Retinal pigment epithelial cell (primary cell): ENCODE data around the gene SH3GL3.

DNA sequence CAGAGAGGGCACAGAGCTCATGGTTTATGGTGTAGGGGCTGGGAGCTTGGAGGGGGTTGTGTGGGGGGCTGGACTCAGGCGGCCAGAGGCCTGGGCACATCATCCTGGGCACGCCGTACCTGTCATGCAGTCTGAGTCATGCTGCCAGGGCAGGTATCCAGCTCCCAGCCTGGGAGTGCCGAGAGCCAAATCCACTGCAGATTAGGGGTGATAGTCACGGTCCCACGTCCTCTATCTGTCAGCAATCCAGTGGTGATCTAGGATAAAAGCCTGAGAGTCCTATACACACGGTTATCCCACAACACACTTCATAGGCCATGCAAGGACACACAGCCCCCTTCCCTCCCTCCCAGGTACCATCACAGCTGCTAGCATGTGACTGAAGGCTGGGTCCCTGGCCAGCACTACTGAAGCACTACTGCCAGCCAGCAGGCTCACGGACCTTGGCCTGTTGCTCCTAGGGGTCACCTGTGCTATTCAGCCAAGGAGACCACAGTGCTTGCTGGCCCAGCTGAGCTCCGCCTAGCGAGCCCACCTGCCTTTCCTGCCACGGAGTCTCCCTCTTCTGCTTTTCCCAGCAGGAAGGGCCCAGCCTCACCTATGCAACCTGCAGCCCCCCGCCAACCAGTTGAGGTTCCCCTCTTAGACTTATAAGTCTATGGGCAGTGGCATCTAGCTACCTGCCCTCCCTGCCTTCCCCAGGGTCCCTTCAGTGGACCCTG lies 45.9 kb downstream of the GOLGA6L9 start:
- RRBS, result no CpG with 5 or more reads among the region's 12 CpGs

- RRBS, result no CpG with 5 or more reads among the region's 3 CpGs
Measured at GRCh38 chr15:82832001-82832200, 22.5 kb downstream of the WHAMM start.

GRCh38 chr15:82834063-82834581 lies 24.7 kb downstream of the WHAMM start:
- RRBS, result no CpG with 5 or more reads among the region's 9 CpGs

DNA sequence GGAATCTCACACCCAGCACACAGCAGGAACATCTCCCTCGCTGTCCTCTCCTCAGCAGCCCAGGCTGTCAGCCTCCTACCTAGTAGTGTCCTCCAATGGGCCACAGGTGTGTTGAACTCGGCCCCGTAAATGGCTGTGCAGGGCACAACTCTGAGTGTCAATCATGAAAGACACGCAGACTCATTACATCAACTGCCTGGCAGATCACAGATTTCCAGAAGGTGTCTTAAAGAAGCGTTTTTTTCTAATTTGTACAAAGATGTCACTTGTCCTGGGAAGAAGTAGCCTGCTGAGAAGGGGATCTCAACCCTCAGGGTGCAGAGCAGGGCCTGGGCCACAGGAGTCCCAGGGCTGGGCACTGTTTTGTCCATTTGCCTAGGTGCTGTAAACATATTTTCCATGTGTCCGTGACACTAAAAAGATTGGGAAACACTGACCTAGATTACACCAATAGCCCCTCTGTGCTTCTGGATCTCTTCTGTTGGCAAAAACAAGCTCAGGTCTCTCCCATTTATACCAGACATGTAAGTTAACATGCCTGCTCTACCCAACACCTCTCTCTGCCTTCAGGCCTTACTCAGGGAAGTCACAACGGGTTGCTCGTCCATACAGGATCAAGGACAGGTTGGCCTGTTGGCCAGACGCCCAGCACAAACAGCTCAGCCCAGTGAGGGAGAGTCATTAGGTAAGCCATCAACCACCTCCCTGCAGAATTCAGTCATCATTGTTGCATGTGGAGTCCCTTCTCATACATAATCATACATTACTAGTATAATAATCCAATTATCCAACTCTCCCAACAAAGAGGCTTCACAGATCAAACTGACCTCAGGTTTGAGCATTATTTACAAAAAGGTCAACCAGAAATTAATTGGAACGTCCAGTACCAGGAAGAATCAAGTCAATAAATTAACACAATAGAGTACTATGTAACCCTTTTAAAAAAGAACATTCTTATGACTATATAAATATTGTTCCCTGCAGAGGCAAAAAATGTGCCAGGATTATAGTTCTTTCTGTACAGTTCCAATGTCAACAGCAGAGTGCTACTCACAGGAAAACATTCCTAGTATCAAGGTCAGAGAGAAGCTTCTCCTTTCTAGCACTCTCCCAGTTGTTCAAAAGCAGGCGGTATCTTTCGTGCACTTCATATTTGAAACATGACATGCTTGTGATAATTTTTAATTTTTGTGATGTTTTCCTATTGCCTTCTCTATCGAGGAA lies 33.4 kb downstream of the HOMER2 start:
- RRBS, result no CpG with 5 or more reads among the region's 13 CpGs

DNA sequence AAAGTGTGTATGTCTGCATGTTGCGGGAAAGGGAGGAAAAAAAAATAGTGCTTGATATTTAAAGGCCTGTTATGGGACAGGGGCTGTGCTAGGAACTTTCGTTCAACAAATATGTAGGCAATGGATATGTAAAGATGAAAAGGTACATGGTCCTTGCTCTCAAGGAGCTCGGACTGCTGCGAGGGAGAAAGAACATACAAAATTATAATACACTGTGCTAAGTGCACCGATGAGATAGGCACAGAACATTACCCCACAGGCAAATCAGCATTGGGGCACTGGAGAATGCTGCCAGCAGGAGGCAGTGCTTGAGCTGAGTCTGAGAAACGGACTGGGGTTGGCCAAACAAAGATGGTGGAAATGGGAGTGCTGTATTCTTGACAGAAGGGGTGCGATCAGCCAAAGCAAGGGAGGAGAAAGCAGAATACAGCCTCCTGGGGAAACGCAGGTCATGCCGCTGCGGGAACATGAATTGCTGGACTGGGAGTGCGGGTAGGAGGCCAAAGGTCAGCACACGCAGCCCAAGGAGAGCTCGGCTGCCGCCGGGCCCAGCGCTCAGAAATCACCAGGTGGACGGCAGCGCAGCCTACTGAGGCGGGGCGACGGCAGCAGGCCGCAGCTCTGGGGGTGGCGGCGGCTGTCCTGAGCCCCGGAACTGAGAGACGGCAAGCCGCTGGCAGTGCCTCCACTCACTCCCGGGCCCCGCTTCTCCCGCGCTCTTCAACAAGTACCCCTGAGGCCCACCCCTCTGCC lies 540 bp downstream of the C15orf40 start:
- RRBS, result 1% methylated on average over 9 of the region's 31 CpGs

- RRBS, result no CpG with 5 or more reads among the region's 5 CpGs
Measured at GRCh38 chr15:83120057-83120256, 12.5 kb downstream of the TM6SF1 start.

DNA sequence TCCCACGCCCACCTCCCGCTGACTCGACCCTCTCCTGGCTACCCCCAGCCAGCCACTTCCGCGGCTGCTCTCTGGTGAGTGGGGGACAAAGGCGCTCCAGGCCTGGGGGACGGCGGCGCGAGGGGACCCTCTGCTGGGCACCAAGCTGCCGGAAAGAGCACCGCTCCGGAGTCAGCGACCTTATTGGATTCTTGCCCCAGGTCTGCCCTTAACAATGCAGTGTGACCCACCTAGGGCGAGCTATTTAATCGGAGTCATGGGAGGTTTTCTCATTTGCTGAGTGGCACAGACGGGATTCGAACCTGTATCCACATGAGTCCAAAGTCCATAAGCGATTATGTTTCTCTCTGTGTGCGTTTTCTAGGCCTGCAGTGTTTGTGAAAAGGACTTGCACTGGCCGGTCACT lies 588 bp upstream of the HDGFL3 start:
- RRBS, result no CpG with 5 or more reads among the region's 21 CpGs

DNA sequence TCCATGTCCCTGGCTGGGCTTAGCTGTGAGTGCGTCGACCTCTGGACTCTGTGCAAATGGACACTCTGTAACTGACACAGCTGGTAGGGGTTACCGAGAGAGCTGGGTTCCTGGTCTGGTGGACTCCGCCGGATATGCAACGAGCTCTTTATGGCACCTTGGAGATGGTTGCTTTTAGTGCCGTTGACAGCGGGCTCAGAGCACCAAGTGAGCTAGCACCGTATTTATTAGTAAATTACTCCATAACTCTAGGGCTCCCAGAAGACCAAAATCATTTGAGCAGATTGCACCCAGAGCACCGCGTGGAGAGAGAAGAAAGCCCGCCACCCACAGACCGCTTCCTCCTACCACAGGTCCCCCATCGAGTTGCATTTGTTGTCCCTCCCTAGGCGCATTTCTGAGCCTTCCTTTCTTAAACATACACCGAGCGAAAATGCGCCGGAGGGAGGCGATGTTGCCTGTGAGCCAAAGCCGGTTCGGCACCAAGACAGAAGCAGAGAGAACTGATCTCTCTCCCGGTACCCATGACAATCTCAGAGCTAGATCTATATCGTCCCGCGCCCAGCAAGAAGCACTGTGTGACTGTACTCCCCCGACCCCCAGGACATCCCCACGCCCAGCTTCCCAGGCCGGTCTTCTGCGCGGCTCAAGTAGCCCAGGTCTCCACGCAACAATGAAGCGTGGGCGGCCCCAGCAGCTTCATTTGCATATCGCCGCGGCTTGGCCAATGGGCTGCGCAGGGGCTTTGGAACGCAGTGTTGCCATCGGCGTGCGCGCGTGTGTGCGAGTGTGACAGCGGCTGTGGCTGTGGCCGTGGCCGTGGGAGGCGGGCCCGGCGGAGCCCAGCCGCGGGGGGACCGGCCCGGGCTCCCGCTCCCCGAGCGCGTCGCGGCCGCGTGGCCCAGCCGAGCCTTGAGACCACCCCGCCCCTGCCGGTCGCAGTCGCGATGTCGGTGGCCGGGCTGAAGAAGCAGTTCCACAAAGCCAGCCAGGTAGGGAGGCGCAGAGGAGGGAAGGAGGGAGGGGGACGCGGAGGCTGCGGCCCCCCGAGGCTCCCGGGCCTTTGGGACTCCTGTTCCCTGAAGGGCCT lies at the start of gene SH3GL3:
SH3GL3 (plus strand) TSS at position 755 of the 1,090 bp plus-strand sequence.
- RRBS, result under 1% methylated on average over 20 of the region's 77 CpGs

- RRBS, result no CpG with 5 or more reads among the region's 8 CpGs
Measured at GRCh38 chr15:83658481-83659094, 4.7 kb downstream of the ADAMTSL3 start.

DNA sequence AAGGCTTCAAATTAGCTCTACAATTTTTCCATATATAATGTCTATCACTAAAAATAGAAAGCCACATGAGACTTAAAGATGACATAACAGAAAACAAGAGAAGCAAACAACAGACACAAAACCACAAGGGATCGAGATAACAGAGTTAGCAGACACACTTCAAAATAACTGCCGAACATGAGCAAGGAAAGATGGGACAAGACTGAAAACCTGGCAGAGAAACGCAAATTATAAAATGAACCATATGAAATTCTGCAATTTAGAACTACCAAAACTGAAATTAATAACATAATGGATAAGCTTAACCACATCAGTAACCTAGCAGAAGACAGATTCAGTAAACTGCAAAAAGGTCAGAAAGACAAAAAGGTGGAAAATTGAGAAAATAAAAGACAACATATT lies 65.9 kb upstream of the ZSCAN2 start:
- RRBS, result no CpG with 5 or more reads among the region's 3 CpGs

- RRBS, result under 1% methylated on average over 29 of the region's 65 CpGs
Measured at GRCh38 chr15:84747940-84748498, 373 bp upstream of the ZNF592 start.

- RRBS, result no CpG with 5 or more reads among the region's 1 CpG
Measured at GRCh38 chr15:84770471-84770777, 22.0 kb downstream of the ZNF592 start.

DNA sequence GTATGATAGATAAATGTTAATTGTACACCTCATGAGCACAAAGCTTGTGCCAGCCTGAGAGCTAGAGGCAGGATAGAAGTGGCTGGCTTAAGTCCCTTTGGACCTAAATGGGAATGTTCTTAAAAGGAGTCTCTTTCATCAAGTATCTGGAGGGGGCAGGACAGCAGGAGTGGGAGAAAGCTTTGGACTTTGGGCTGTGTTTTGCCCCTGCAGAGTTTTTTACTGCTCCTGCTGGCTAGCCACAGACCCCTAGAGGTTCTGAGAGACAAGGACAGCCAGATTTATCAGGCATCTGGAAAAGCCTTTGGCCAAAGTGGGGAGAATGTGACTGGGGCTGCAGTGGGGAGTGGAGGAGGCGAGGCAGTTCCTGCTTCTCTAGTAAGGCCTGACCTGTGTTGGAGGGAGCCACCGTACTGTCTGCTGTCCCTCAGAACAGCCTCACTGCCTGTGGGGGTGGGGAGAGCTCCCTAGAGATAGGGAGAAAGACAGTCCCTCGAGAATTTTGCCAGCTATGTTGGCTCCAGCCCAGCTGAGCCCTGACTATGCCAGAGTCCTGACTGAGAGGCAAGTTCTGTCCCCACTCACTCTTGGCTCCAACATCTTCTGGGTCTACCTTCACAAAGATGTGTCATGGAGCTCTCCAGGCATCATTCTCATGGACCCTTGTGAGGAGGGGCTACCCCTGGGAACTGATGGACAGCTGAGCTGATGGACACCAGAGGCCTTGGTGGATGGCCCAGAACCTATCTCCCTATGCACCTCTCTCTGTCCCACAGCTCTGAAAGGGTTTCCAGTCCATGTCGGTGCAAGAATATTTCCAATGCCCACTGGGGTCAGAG lies 2.2 kb downstream of the ALPK3 start:
- RRBS, result no CpG with 5 or more reads among the region's 4 CpGs

DNA sequence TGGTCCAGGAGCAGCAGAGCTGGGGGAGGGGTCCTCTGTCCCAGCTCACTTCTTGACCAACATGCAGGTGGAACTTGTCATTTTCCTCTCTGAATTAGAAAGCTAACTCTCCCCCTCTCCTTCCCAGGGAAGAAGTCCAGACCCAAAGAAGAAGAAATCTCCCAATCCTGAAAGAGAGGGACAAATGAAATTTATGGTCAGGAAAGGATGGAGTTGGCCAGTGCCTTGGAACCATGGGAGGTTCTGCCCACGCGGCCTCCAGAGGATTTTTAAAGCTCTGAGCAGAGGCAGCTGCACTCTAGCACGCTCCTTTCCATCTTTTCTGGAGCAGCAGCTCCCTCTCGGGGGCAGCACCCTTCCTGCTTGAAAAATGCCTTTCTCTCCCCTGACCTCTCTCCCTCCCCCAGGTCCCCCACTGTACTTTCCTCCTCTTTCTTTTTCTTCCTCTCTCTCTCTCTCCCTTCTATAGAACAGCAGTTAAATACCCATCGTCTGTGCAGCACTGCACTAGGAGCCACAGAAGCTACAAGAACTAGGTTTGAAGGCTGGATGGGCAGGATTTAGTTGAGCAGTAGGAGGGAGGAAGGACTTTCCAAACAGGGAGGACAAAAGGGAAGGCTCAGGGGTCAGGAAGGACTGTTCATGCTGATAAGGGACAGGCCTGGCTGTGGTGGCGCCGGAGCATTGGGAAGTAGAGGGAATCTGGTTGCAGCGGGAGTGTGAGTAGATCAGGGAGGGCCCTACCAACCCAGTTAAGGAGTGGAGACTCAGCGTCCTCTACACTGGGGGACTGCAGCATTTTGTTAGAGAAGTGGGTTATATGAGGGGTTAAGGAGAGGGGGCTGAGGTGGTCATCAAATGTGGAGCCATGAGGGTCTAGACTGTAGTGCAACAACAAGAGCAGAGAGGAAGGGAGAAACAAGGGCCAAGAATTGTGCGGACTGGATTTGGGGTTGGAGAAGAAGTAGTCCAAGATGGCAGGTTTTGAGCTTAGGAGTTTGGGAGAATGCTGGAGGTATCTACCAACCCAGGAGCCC lies 4.5 kb downstream of the ALPK3 start:
- RRBS, result no CpG with 5 or more reads among the region's 10 CpGs

DNA sequence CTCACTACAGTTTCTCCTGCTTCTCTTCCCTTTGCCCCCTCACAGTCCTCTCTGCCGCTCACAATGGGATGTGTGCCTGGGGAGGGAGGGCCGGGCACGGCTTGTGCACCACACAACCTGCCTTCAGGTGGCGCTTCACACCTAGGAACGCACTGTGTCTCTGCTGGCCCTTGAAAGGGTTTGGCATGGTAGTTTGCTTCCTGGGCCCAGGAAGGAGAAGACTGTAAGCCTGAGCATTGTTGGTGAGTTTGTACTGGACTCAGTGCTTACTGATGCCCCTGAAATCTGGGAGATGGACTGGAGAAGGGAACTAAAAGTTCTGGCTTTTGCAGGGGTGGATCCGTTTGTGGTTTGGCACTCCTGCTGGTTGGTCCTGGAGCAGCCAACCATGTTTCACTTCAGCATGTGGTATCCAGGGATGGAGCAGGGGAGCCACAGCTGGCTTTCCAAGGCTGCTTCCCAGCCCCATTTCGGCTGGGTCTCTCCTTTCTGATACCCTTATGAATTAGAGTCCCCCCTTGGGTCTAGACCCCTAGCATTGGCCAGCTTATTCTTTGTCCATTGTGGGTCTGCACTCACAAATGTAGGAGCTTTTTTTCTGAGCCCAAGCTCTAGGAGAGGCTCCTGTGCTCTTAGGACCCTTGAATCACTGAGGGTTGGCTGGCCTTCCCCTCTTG lies 9.4 kb downstream of the ALPK3 start:
- RRBS, result no CpG with 5 or more reads among the region's 7 CpGs

GRCh38 chr15:84833267-84833923 lies 16.2 kb downstream of the ALPK3 start:
- RRBS, result no CpG with 5 or more reads among the region's 4 CpGs

DNA sequence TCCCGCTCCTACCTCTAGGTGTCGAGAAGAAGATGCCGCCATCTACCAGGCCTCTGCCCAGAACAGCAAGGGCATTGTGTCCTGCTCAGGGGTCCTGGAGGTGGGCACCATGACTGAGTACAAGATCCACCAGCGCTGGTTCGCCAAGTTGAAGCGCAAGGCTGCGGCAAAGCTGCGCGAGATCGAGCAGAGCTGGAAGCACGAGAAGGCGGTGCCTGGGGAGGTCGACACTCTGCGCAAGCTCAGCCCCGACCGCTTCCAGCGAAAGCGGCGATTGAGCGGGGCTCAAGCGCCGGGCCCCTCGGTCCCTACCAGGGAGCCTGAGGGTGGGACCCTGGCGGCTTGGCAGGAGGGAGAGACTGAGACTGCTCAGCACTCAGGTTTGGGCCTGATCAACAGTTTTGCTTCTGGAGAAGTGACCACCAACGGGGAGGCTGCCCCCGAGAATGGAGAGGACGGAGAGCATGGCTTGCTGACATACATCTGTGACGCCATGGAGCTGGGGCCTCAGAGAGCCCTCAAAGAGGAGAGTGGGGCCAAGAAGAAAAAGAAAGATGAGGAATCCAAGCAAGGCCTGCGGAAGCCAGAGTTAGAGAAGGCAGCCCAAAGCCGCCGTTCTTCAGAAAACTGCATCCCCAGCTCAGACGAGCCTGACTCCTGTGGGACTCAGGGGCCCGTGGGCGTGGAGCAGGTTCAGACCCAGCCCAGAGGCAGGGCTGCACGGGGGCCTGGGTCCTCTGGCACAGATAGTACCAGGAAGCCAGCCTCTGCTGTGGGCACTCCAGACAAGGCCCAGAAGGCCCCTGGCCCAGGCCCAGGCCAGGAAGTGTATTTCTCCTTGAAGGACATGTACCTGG lies 22.8 kb downstream of the ALPK3 start:
- RRBS, result no CpG with 5 or more reads among the region's 35 CpGs

GRCh38 chr15:85256067-85256983 lies 124.1 kb upstream of the AKAP13 start:
- RRBS, result no CpG with 5 or more reads among the region's 23 CpGs